ENCODE results near the gene ANGEL2.

DNA sequence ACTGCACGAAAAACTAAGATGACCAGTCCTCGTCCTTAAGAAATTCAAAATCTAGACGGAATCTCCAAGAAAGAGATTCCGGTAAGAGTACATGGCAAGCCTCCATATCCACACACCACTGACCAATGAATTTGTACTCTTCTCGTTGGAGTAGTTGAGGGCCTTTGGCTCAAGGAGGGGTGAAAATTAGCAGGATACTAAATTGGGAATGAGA lies 961 bp upstream of the PPP2R5A start:
- RAMPAGE, long total RNA = no peak
- RRBS = no CpG with 5 or more reads among the region's 5 CpGs

DNA sequence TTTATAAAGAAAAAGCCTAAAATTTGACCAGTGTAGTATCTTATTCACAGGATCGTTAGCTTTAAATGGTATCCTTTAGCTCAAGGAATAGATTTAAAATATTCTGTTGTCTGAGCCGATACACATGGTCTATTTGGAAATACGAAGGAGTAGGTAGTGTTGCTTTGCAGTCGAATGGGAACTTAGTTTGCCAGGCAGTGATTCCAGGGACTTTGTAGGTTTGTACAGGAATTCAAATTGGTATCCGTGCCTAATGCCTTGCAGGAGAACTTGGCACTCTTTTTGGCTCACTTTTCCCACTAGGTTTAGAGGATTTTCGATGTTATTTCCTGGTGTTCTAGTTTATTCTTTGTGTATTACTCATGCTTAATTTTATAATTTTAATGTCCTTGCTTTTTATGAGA lies 1.6 kb downstream of the PPP2R5A start:
- RAMPAGE, long total RNA = no peak
- RRBS = no CpG with 5 or more reads among the region's 6 CpGs

GRCh38 chr1:212328214-212328725 lies 43.1 kb downstream of the PPP2R5A start:
- RAMPAGE, long total RNA = no peak
- RRBS = no CpG with 5 or more reads among the region's 4 CpGs

- RAMPAGE, long total RNA = no peak
- RRBS = 2% methylated on average over 4 of the region's 38 CpGs
Observed at GRCh38 chr1:212607126-212607911, 1.2 kb upstream of the ATF3 start.

GRCh38 chr1:212607912-212608621 lies 494 bp upstream of the ATF3 start:
- RAMPAGE, long total RNA = no peak
- RRBS = 2% methylated on average over 14 of the region's 54 CpGs

DNA sequence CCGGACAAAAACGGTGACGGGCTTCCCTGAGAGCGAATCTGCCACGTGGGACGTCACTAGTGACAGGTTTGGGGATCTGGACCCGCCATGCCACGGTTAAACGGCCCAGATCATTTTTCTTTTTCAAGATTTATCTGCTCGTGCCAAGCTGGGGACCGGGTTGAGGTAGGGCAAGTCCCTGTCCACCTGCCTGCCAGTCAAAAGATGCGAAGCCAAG lies 872 bp upstream of the BATF3 start:
- RAMPAGE, long total RNA = no peak
- RRBS = no CpG with 5 or more reads among the region's 12 CpGs

- RAMPAGE, long total RNA = start-site peak on the minus strand at chr1:213015459-213015513, 31 and 76 reads in 2 replicates; start-site peak on the minus strand at chr1:213015772-213015814, 21 and 7 reads in 2 replicates
- RRBS = 2% methylated on average over 28 of the region's 49 CpGs
Observed at GRCh38 chr1:213015358-213016022, at the start of gene ANGEL2. Gene ANGEL2 (minus strand): TSS chr1:213015867.

DNA sequence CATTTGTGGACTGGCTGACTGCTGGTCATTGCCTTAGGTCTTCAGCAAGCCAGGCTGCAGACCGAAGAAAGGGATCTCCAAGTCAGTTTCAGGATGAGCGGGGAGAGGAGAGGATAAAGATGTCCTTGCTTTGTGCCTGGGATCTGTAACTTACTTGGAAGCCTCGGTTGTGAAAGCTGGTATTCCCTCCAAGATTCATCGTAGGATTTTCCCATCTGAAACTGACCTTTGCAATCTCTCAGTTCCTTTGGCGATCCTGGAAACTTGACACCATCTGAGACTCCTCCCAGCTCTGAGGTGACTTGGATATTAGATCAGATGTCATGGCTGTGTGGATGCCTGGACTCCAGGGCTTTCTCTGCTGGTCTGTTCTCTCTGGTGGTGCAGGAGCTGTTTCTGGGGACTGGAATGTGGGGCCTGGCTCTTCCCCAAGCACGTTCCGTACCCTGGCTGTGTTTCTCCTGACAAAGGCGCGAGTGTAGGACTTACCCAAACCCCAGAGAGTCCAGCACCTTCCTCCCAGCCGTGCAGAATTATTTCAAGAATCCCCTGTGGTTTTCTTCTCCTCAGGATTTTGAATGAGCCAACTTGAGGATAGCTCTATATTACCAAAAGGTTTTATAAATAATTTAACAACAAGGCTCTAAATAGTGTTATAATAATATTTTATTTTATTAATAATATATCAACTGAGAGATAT lies 252.2 kb downstream of the RPS6KC1 start:
- RAMPAGE, long total RNA = no peak
- RRBS = no CpG with 5 or more reads among the region's 10 CpGs

DNA sequence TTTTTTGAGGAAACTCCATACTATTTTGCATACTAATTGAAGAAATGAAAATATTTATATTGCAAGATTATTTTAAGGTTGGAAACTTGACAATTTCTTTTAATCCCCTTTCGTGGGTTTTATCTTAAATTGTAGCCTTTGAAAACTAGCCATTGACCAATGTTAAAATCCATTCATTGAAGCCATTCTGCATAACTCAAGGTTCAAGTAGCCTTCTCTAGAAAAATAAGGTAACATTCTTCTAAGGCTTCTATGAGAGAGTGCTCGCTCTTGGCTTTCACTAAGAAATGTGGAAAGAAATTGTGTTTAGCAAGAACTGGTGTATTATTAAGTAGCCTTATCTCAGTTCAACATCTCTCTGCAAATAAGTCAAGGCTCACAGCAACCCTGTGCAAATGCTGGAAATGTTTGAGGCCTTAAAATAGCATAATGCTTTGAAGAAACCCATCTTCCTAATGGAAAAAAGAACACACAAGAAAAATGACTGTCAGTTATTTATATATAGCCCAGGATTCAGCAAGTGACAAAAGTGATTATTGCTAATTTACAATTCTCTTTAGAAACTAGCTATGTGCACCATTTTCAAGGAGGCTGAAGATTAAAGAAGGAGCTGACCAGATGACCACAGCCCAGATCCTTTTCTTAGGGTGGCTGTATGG lies 254.1 kb upstream of the PROX1 start:
- RAMPAGE, long total RNA = no peak
- RRBS = no CpG with 5 or more reads among the region's 2 CpGs

DNA sequence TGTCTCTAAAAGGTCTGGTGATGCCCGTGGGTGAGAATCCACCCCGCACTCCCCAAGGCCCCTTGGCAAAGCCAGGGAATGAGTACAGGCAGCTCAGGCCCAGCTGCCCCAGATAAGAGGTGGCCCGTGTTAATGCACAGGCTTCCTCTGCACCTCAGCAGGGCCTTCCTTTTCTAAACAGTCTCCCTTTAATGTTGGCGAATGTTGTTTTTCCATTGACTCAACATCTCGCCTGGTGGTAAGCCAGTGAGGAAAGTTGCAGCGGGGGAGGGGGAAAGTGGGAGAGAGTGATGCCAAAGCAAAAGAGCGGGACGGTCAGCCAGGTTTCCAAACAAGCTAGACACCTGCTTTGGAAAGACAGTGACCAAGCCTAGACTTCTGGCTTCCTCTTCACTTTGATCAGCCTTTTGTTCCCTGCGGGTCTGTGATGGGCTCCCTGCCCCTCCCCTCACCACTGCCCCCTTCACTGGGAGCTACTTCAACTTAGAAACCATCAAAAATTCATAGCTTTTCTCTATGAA lies 10.3 kb upstream of the PROX1 start:
- RAMPAGE, long total RNA = no peak
- RRBS = no CpG with 5 or more reads among the region's 9 CpGs

DNA sequence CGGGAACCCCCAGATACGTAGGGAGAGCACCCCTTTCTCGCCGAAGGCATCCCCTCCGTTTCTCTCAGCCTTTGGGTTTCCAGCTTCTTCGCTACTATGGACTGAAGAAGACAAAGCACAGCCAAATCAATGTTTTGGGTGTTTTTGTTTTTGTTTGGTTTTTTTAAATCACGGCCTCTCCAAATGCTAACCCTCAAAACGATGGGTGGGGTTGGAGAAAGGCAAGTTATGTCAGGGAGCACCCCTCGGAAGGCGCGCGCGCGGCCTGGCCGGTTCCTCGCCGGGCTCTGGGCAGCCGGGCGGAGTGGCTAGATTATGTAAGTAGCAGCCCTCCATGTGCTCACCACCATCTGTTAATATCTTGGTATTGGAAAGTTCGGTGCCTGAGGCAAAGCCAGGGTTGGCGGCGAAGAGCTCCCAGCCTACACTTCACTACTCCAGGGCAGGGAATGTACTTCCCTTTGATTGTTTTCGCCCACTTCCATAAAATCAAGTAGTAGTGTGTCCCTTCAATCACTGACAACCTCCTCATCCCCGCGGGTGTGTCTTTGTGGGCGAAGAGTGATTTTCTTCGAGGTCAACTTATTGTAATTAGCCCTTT lies 4.0 kb upstream of the PROX1 start:
- RAMPAGE, long total RNA = no peak
- RRBS = no CpG with 5 or more reads among the region's 27 CpGs

- RAMPAGE, long total RNA = no peak
- RRBS = no CpG with 5 or more reads among the region's 32 CpGs
Observed at GRCh38 chr1:213985991-213986952, 1.5 kb upstream of the PROX1 start.

GRCh38 chr1:214002226-214002789 lies 14.5 kb downstream of the PROX1 start:
- RAMPAGE, long total RNA = no peak
- RRBS = no CpG with 5 or more reads among the region's 6 CpGs

- RAMPAGE, long total RNA = no peak
- RRBS = no CpG with 5 or more reads among the region's 4 CpGs
Observed at GRCh38 chr1:214126557-214127294, 139.0 kb downstream of the PROX1 start.

DNA sequence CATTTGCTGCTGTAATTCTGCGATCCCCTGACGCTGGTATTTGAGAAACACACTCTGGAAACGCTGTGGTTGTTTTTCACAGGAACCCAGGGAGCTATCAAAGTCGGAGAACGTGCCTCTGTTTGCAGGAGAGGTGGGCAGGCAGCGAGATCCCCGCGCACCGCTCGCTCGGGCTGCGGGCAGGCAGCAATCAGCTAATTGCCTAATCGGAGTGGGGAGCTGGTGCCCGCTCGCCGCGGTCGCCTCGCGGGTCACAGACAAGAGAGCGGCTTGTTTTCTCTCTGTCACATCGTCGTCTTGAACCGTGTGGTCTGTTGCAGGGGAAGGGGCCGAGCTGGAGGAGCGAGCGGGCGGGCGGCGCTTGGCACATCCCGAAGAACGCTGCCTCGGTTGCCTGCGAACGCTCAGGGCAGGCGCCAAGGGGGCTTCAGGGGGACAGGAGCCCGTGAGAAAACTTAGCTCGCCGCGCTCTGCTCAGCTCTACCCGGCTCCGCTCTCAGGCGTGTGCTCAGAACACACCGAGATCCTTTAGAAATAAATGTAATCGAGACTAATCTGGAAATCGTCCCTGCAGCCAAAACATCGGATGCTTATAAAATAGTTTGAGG lies 93.7 kb upstream of the SMYD2 start:
- RAMPAGE, long total RNA = no peak
- RRBS = no CpG with 5 or more reads among the region's 47 CpGs

DNA sequence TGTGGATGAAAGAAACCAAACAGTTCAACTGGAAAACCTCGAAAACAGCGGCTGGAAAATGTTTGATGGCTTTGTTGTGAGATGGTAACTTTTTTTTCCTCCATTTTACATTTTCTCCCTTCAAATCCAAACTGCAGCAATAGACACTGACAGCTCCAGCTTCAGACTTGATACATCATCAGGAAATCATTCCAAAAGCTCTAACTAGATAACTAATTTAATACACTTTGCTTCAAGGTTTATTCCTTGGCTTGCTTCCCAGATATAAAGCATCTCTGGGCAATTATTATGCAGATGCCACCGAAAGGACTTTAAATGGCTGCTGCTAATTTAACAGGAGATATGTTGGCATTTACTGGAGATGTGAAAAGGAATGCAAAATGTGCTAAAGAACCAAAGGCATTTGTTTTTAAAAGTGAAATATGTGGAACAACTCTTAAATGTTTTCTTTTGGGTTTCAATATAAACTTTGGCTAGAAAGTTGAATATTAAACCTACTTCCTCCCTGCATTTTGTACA lies 73.8 kb downstream of the SMYD2 start:
- RAMPAGE, long total RNA = no peak
- RRBS = no CpG with 5 or more reads among the region's 3 CpGs

DNA sequence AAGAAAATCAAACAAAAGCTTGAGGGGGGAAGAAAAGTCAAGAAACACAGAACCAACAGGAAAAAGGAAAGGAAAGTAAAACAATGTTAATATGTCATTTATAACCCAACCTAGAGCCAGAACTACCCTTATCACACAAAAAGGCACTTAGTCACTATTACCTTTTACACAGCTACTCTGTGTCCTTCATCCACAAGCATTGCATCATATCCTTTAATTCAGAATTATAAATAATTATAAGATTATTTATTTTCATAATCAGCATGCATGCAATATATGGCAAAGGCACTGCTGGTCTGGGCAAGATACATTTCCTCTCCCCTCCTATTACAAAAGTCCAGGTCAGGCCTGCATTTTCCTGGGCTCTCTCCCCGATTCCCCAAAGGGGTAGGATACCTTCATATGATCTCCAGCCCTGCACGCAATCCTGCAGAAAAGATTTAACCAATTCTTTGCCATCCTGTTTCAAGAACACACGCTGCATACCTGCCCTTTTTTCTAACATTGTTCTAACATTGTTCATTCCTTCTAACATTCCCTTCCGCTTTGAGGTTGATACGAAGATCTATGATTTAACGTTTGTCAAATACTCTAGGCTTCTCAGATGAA lies 4.4 kb downstream of the PTPN14 start:
- RAMPAGE, long total RNA = no peak
- RRBS = no CpG with 5 or more reads among the region's 6 CpGs

DNA sequence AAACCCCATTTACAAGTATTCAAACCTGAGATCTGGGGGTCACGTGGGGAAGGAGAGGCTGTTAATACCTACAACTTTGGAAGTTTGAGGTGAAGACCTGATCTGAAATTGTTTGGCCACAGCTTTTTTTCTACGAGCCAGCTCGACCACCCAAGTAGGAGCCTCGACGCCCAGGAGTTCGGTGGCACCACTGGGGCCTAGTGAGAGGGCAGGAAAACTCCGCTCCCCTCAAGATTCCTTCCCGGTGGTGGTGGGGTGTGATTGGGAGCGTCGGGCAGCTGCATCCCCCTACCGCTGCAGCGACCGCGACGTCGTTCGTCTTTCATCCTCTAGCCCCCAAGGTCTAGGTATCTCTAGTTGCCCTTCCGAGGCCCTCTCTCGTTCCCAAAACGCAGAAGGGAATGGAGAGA lies 903 bp downstream of the PTPN14 start:
- RAMPAGE, long total RNA = no peak
- RRBS = no CpG with 5 or more reads among the region's 20 CpGs

GRCh38 chr1:214642373-214643436 lies 39.7 kb downstream of the CENPF start:
- RAMPAGE, long total RNA = no peak
- RRBS = no CpG with 5 or more reads among the region's 18 CpGs

GRCh38 chr1:215005152-215005996 lies 77.2 kb upstream of the KCNK2 start:
- RAMPAGE, long total RNA = no peak
- RRBS = no CpG with 5 or more reads among the region's 14 CpGs